A375 (cell line): ENCODE measurements around the gene CBX4.

- RAMPAGE, long total RNA: no peak
These were observed 88.0 kb upstream of the DNAH17 start for GRCh38 chr17:78665066-78665654.

GRCh38 chr17:78672011-78672470 is 94.8 kb upstream of the DNAH17 start:
- RAMPAGE, long total RNA: no peak

- RAMPAGE, long total RNA: no peak
These were observed 102.2 kb upstream of the DNAH17 start for GRCh38 chr17:78679274-78679864.

GRCh38 chr17:78680912-78681510 is 101.1 kb downstream of the CYTH1 start:
- RAMPAGE, long total RNA: no peak

DNA sequence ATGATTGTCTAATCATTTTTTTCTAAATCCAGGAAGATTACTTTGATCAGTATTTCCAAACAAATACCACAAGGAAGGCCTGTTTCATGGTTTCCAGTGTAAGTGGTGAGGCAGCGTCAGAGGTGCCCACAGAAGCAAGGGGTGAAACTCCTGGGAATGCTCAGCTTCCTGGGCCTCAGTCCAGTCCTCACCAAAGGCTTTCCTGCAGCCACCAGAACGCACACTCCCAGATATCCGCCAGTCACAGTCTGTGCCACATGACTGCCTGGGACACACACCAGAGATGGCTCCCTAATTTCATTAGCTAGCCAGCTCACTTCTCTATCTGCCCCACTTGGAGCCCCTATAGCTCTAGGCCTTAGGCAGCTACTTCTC is 77.1 kb downstream of the CYTH1 start:
- RAMPAGE, long total RNA: no peak

GRCh38 chr17:78736165-78737260 is 45.6 kb downstream of the CYTH1 start:
- RAMPAGE, long total RNA: no peak

GRCh38 chr17:78766854-78767286 is 15.2 kb downstream of the CYTH1 start:
- RAMPAGE, long total RNA: no peak

GRCh38 chr17:78785489-78785857 is 3.4 kb upstream of the CYTH1 start:
- RAMPAGE, long total RNA: no peak

DNA sequence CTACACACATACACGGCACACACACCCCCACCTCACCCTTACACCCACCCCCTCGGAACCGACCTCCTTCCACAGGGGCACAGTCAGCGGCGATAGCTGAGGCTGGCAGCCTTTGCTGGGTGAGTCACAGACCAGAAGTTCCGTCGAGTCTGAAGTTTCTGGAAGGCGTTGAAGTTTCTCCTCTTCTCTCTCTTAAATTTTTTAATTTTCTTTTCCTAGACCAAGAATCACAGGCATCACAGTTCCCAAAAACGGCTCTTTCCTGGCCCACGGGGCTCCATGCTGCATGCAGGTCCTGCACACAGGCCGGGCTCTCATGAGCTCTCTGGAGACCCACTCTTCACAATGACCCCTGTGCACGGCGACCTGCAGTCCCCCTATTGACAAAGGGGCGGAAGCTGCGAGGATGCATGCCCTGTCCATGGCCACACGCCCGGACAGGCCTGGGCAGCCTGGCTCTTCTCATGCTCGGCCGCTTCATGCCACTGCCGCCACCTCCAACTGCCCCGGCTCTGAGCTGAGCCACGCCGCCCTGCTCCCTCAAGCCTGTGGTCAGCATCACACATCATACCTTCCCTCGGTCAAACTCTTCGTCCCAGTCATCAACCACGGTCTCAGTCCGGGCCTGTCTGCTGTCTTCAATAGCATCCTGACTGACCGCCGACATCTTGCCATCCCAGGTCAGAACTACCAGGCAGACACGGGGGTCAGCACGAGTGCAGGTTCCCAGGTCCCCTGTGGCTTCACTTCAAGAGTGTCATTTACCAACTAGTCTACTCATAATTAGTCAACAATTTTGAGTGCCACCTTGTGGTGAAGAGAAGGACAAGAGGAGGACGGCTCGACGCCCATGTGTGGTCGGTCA is 16.5 kb upstream of the CYTH1 start:
- RAMPAGE, long total RNA: no peak

GRCh38 chr17:78854395-78855149 is 14.0 kb upstream of the USP36 start:
- RAMPAGE, long total RNA: no peak

GRCh38 chr17:78883602-78884249 is 19.3 kb downstream of the CEP295NL start:
- RAMPAGE, long total RNA: no peak

DNA sequence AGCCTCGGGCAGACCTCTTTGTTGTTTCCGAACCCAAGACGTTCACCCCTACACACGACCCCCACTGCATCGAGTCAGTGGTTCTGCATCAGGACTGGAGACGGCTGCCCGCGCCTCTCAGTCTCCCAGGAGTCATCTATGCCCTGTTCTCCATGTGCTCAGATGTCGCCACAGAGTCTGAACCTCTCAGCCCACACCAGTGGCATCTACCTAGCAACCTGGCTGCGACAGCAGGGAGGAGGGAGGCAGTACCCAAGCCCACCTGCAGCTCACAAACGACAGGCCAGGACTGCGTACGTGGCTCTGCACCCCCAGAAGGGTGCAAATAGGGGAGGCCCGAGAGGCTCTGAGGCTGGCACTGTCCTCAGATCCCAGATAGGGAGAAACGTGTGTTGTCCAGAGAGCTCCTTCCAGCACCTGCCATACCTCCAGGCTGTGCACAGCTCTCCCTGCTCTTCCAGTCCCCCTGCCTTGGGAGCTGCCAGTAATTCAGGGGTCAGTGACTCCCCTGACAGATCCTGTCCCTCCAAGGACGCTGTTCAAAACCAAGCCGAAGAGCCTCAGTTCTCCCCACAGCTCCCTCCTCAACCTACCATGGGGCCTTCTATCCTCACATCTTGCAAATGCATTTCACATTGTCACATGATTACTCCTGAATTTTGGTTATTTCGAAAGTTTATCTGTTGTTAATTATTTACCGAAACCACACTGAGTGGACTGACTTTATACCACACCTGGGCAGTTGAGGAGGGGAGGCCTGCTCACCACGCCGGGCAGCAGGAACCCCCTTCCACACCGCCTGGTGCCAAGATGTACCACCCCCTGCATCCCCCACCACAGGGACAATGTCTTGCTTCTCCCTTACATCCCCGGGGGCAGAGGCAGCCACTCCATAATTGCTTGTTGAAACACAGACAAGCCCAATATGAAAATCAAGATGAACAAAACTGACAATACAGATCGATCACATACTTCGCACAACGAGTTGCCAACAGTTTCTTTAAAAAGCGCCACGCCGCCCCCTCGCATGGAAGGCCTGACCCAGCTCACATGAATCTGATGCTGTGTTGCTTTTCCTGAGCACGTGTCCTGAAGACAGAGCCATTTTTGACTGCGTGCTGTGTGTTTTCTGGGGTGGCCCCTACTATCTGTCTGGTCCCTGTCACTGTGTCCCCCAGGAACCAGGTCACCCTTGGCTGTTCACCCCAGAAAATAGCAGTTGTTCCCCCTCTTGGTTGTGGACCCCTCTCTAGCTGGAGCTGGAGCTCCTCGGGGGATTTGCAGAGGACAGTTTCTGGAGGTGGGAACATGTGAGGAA is 4.7 kb downstream of the TIMP2 start:
- RAMPAGE, long total RNA: no peak

DNA sequence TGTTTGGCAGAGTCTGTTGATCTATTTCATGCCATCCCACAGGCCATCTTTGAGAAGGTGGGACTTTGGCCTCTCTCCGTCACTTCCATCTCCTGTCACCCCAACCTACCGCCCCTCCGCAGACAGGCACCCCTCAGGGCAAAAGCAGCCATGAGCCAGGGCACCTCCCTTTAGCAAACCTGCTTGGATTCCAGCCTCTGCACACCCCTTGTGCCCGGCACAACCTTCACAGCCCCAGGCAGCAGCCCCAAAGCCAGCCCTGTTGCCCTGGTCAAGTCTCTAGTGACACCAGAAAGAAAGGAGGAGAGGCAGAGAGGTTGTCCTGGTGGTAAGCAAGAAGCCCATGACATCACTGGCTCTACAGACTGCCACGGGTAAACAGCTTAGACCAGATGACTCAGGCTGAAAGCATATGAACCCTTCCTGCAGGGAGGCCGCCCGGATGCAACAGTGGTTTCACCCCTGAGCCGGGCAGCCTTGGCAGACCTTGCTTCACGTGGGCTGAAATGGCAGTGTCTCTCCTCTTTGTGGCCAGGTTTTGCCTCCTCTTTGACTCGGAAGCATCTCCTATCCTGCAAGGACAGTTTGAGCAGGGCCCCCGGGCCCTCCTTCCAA is 8.1 kb upstream of the TIMP2 start:
- RAMPAGE, long total RNA: no peak

DNA sequence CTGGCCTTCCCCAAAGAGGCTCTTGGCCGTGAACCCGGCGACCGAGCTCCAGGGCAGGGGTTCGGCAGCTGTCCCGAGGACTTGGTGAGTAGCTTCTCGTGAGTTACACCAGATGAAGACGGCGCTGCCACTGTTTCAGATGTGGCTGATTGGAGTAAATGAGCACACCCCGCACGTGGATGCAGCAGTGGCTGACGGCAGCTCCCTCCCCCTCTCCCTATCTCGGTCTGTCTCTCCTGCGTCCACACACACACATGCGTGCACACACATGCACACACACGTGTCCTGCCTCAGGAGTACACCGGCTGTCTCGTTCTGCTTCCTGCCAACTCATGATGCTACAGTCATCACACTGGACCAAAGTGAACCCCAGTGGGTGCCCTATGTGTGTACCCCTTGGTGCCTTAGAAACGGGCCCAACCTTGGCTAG is 13.2 kb downstream of the LGALS3BP start:
- RAMPAGE, long total RNA: no peak

- RAMPAGE, long total RNA: no peak
These were observed 22.6 kb downstream of the C1QTNF1 start for GRCh38 chr17:79046479-79047156.

- RAMPAGE, long total RNA: no peak
These were observed 13.0 kb downstream of the CBX4 start for GRCh38 chr17:79826115-79826857.

DNA sequence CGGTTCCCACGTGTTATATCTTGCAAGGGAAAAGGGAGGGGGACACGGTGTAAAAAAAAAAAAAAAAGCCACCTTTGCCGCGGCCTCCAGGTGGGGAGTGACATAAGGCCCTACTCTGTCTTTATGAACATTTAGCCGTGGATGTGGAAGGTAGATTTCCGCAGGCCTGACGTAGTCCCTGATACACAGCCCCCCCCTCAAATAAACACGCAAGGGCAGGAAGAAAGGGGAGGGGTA is 1.4 kb downstream of the CBX4 start:
- RAMPAGE, long total RNA: no peak

DNA sequence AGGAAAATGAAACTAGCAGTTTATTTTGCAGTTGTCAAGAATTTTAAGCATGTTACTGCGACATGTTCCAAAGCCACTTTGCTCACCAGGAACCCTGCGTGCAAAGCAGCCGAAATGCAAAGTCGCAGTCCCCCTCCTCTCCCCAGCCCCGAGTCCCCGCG is 1.2 kb downstream of the CBX4 start:
- RAMPAGE, long total RNA: no peak

GRCh38 chr17:79839366-79839514 is at the start of gene CBX4:
Gene CBX4 (minus strand): TSS chr17:79839440.
- RAMPAGE, long total RNA: no peak

GRCh38 chr17:79840384-79841401 is 1.5 kb upstream of the CBX4 start:
- RAMPAGE, long total RNA: no peak